ENCODE results near the genes LRP2BP and PDLIM3.

- RRBS = no CpG with 5 or more reads among the region's 5 CpGs
Observed at GRCh38 chr4:184824548-184824957, 1.2 kb downstream of the ACSL1 start.

DNA sequence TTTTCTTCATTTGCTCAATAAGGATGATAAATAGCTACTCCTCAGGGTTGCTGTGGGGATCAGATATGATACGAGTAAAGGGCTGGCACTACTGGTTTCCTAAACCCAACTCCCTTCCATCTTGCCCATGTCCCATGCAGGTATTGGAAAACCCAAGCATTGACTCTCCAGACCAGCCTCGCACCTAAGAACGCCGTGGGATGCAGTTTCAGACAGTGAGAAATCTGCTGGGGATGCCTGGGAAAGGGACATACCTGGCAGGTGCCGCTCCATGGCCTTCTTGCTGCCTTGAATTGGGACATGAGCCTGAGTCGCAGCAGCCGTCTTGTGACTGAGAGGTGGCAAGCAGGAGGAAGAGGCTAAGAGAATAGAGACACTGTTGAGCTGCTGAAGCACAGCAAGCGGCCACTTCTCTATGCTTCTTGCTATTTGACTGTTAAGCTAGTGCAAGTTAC lies 24.5 kb upstream of the ACSL1 start:
- RRBS = no CpG with 5 or more reads among the region's 8 CpGs

- RRBS = no CpG with 5 or more reads among the region's 15 CpGs
Observed at GRCh38 chr4:184859934-184860693, 34.3 kb upstream of the ACSL1 start.

GRCh38 chr4:184897711-184898754 lies 72.3 kb upstream of the ACSL1 start:
- RRBS = no CpG with 5 or more reads among the region's 19 CpGs

DNA sequence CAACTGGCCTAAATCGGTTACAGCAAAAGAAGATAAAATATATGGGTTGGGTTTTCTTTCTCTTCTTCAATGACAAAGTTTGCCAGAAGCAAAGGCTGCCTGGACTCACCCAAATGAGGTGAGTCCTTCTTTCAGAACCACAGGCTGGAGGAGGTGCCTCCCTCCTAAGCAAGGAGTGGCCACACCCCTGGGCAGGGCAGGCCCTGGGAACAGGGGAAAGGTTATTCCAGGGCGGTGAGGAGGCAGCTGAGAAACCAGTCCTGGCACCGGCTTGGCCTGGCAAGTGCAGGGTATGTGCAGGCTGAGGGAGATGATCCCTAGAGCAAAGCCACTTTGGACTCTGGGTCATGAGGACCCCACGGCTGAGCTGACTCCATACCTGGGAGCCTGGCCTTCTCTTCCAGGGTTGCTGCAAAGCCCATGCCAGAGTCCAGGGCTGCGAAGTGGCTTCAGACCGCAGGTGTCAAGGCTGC lies 49.6 kb upstream of the HELT start:
- RRBS = no CpG with 5 or more reads among the region's 6 CpGs

GRCh38 chr4:184988689-184989101 lies 29.6 kb upstream of the HELT start:
- RRBS = no CpG with 5 or more reads among the region's 8 CpGs

GRCh38 chr4:185110499-185110898 lies 32.6 kb upstream of the SLC25A4 start:
- RRBS = no CpG with 5 or more reads among the region's 7 CpGs

GRCh38 chr4:185147794-185148567 lies 4.9 kb downstream of the SLC25A4 start:
- RRBS = no CpG with 5 or more reads among the region's 8 CpGs

DNA sequence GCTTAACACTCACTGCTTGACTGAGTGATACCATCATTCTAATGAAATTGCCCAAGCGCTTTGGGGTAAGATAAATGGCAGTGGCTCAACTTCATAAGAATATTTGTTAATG lies 1.5 kb downstream of the SNX25 start:
- RRBS = no CpG with 5 or more reads among the region's 1 CpG

DNA sequence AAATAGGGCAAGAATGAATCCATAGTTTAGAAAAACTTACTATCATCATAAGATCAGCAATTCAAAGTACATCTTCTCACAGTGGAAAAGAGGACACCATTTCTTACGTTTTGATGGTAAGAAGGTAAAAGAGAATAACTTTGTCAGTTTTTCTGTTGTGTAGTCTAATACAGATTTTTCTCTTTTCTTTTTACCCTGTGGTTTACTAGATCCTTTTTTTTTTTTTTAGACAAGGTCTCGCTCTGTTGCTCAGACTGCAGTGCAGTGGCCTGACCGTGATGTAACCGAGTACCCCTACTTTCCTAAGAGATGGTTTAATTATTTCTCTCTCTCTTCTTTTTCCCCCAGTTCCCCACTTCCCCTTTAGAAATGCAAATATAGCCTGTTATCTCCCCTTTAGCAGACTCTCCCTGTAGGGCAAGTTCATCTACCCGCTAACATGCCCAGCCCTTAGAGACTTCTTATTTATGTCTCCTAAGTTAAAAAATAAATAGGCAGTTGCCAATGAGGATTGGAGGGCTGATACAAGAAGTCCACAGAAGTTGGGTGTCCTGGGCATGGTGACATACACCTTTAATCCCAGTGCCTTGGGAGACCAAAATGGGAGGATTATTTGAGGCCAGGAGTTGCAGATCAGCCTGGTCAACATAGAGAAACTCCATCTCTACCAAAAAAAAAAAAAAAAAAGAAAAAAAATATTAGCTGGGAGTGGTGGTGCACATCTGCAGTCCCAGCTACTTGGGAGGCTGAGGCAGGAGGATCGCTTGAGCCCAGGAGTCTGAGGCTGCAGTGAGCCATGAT lies 4.5 kb downstream of the SNX25 start:
- RRBS = no CpG with 5 or more reads among the region's 6 CpGs

DNA sequence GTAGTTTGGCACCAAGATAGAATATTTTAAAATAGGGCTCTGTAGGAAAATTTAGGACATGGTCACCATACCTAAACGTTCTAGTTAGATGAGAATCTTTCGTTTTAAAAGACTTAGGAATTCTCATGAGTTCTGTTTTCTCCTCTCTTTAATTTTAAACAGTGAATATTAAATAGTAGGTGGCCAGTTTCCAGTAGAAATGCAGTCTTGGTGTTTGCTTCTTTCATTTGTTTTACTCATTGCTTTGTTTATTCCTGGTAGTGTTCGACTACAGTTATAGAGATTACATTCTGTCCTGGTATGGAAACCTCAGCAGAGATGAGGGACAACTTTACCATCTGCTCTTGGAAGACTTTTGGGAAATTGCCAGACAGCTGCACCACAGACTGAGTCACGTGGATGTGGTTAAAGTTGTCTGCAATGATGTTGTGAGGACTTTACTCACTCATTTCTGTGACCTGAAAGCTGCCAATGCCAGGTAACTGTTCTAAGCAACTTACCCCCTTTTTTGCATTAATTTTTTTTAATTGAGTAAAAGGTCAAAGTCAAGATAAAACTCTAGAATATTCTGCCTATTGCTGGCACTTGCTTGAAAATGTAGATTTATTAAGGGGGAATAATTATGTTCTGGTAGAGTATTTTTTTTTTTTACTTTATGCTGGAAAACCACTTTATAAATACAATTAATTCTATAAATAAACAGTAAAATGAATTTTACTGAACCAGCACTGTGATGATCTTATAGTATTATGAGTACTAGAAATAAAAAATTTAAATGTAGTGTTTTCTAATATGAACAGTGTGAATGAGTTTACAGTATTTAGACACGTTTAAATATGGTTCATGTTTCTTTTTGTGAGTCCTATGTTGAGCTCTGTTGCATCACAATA lies 49.4 kb downstream of the SNX25 start:
- RRBS = no CpG with 5 or more reads among the region's 5 CpGs

DNA sequence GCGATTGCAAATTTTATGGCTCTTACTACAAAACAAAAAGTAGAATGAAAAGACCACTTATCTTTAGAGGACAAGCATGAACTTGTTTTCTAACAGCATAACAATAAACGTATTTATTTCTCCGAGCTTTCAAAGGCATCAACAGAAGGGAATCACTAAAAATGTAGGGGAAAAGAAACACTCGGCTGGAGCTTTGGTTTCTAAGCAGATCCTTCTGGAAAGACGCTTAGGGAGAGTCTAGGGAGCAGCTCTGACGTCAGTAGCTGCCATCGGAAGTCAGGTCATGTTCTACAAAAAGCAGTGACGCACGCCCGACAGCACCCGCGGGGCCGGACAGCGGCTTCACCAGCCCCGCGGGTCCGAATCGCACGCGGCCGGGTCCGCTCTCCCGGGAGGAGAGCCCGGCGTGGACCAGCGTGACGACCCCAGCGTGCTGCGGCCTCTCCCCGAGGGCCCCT lies at the start of gene LRP2BP:
Gene LRP2BP, minus strand, starts transcription at position 239 of the 458 bp plus-strand sequence.
- RRBS = 2% methylated on average over 16 of the region's 30 CpGs

DNA sequence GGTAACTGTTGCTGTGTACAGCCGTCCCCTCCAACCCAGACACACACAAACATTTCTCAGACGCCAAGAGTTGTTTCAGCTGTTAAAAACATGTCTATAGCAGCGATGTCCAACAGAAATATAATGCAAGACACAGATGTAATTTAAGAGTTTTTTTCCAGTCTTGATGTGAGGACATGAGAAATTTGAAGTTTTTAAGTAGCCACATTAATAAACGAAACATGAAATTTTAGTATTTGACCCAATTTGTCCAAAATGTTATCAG lies 601 bp downstream of the ANKRD37 start:
- RRBS = no CpG with 5 or more reads among the region's 4 CpGs

DNA sequence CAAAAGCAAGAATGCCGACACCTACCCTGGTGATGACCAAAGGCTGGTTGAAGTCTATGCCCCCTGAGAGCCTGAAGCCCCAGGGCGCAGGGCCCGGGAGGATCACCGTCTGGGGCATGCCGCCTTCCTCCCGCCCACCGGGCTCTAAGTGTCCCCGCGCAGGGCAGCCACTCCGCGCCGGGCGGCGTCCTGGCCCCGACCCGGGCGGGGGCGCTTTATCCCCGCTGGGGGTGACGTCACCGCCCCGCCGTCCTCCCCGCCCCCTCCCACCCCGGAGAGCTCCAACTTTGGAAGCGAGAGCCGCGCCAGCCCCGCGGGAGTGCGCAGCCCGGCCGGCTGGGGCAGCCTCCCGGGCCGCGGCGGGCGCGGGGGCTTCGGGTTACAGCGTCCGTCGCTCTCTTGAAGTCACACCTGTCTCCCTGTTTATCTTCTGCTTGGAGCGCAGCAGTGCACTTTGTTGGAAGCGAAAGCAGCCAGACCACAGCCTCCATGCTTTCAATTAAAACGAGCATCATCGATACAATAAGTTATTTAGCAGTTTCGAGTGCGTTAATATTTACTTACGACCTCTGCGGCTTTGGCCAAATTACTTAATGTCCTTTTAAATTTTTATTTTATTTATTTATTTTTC lies at the start of gene PDLIM3:
Gene PDLIM3, minus strand, starts transcription at position 191 of the 631 bp plus-strand sequence.
- RRBS = 2% methylated on average over 29 of the region's 51 CpGs

DNA sequence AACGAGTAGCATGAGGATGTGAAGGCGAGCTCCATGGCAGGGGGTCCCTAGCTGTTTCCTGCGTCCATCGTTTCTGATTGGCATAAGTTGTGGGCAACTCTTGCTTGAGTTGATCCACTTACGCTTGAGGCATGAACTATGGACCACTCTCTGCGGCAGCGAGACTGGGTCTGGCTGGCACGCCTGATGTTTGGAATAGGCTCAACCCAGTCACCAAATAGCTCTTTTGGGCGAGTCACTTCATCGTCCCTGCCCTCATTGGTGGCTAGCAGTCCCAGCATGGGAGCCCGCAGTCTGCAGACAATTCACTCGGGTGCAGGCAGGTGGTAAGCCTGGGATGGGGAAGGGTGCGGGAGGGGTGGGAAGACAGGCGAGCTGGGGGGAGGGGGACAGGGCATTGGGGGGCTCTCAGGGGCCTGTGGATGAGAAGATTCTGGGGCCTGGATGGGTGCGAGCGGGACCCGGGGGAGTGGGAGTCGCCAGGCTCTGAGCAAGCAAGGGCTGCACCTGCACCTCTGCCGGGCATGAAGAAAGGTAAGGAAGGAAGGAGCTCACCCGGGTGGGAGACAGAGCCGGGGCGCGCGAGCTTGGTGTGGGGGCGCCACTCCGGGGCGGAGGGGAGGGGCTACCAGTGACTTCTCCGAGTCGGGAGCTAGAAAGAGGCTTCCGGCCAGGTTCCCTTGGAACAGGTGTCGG lies 103.2 kb upstream of the PDLIM3 start:
- RRBS = 19% methylated on average over 8 of the region's 31 CpGs

GRCh38 chr4:185721198-185721666 lies 90.8 kb downstream of the SORBS2 start:
- RRBS = no CpG with 5 or more reads among the region's 9 CpGs

- RRBS = no CpG with 5 or more reads among the region's 8 CpGs
Observed at GRCh38 chr4:185813577-185814395, 1.8 kb upstream of the SORBS2 start.

DNA sequence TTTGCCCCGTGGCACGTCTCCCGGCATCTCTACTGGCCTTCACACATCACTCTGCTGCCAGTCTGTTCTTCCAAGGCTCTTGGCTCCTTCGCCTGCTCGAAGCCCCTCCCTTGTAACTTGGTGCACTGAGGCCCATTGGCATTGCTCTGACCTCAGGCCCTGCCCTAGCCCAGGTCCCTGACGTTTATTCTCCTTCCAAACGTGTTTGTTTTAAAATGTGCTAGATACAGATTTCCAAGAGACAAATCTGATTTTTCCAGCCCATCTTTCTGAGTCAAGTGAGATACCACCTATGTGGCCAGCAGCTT lies 2.7 kb upstream of the SORBS2 start:
- RRBS = no CpG with 5 or more reads among the region's 7 CpGs

DNA sequence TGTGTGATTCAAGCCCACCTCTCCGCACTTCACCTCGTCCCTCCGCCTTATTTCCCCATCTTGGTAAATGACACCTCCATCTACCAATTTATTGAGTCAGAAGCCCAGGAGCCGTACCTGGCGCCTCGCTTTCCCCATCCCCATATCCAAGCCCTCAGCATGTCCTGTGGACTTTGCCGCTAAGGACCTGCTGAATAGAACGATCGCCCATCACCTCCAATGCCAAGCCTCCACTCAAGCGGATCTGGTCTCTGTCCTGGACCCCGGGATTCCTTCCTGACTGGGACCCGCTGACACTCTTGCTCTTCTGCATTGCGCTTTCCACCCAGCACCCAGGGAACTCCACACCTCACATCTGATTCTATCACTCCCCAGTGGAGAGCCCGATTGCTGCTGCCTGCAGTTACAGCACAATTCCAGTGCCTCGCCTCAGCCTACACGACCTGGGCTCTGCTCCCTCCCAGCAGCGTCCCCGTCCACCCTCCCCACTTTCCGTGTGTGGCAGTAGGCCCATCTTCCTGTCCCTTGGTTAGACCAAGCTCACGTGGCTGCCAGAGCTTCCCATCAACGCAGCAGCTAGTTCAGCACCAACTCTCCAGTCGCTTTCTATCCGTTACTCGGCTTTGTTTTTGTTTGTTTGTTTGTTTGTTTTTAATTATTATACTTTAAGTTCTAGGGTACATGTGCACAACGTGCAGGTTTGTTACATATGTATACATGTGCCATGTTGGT lies 66.5 kb upstream of the SORBS2 start:
- RRBS = no CpG with 5 or more reads among the region's 25 CpGs

DNA sequence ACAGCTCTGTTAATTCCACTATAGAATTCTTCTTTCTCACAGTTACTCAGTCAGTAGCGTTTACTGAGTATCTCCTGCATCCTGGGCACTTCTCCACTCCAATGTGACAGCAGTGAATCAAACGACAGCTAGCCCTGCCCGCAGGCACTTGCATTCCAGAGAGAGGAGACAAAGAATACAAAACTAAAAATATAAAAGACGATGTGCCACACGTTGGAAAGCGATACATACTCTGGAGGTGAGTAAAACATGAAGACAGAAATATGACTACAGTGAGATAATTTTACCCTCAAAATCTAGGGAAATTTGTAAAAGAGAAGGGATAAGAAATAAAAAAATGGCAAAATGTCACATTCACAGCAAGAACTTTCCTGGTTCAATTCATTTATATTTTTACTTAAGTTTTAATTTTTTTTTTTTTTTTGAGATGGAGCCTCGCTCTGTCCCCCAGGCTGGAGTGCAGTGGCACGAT lies 53.4 kb upstream of the TLR3 start:
- RRBS = no CpG with 5 or more reads among the region's 8 CpGs

All from HGPS cell (cell line).